ENCODE measurements around the gene MAGI1.

GRCh38 chr3:65356309-65357371 lies 668.8 kb upstream of the ADAMTS9 start:
- RRBS, result 89% methylated on average over 29 of the region's 77 CpGs

DNA sequence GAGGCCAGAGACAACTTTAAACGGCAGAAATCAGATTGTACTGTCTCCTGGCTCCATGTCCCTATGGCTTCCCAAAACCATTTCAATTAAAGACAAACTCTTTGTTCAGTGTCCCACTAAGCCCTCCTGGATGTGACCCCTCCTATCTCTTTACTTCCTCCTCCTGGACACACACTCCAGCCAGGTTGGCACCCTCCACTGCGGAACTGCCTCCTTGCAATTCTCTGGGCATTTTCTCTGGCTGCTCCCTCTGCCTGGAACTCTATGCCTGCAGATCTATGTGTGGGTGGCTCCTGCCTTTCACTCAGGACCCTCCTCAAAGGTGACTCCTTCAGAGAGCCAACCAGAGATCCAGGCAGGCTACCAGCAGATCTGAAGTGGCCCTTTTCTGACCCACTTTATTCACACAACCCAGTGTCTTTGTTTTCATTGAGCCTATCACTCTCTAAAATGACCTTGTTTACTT lies 626.7 kb downstream of the MAGI1 start:
- RRBS, result no CpG with 5 or more reads among the region's 2 CpGs

- RRBS, result no CpG with 5 or more reads among the region's 10 CpGs
Observed at GRCh38 chr3:65556861-65557818, 481.6 kb downstream of the MAGI1 start.

- RRBS, result no CpG with 5 or more reads among the region's 5 CpGs
Observed at GRCh38 chr3:65810969-65811668, 227.6 kb downstream of the MAGI1 start.

- RRBS, result no CpG with 5 or more reads among the region's 3 CpGs
Observed at GRCh38 chr3:65883518-65884165, 155.1 kb downstream of the MAGI1 start.

DNA sequence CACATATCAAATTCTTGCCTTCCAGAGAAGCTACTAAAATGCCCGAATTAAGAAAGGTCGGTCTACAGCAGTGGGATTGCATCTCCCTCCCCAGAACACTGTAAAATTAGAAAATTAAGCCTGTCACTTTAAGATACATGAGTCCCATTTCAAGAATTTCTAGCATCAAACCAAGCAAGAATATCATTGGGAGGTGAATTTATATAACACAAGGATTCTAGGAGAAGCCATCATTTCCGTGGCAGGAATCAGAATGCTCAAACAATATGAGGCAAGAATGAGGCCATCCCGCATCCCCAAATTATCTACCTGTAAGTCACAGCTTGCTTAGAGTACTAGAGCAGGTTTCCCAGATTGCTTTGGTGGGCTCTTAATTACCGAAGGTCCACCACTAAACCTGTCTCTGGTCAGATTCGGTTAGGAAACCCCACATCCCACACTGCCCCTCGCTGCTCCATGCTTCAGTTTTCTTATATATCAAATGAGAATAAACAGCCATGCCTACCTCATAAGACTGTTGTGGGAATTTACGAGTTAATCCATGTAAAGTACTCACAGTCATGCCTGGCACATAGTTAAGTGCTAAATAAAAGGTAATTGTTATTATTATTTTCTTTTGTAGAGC lies 114.3 kb downstream of the MAGI1 start:
- RRBS, result no CpG with 5 or more reads among the region's 8 CpGs

DNA sequence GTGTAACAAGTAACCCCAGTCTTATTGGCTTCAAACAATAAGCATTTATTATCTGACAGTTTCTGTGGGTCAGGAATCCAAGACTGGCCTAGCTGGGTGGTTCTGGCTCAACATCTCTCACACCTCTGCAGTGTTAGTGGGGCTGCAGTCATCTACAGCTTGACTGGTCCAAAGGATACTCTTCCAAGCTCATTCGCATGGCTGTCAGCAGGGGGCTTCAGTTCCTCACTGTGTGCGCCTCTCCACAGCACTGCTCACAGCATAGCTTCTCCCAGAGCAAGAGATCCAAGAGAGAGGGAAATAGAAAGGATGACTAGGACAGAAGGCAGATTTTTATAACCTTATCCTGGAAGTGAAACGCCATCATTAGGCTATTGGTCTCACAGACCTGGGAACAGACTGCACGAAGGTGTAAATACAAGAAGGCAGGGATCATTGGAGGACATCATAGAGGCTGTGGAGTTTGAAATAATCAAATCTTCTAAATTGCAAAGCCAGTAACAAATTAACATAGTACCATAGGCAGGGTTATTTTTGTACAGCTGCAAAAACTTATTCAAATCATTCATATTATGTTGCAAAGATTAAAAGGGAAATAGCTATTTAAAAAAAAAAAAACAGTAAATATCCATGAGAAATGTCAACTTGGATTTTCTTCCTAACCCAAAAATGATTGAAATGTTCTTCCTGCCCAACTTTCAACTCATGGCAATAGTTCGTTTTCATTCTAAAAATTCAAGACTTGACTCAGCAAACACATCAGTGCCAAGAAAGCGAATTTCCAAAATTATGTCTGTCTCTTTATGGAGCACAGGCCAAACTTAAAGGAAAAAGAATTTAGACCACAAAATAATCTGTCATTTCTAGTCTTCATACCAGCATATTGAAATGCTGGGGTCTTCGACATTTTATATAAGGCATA lies 64.0 kb downstream of the MAGI1 start:
- RRBS, result no CpG with 5 or more reads among the region's 7 CpGs

- RRBS, result no CpG with 5 or more reads among the region's 10 CpGs
Observed at GRCh38 chr3:65977528-65978457, 60.9 kb downstream of the MAGI1 start.

DNA sequence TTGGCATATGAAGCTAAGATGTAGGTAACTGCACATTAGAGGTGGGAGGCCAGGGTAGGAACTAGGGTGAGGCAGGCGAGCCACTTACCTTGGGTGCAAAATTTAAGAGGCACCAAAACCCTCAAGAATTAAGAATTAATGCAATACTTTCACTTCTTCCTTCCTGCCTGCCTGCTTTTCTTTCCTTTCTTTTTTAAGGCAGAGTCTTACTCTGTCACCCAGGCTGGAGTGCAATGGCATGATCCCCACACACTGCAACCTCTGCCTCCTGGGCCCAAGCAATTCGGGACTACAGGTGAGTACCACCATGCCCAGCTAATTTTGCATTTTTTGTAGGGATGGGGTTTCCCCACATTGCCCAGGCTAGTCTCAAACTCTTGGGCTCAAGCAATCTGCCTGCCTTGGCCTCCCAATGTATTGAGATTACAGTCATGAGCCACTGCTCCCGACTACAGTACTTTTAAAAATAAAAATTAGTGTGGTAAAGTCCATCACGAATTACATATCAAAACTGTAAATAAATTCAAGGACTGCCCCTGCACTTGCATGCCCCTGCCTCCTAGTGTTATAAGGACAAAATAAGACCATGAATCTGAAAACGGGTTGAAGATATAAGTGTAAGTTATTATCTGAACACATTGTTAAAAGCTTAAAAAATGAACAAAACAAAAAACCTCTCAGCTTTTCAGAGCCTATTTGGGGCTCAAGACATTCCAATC lies 51.1 kb downstream of the MAGI1 start:
- RRBS, result no CpG with 5 or more reads among the region's 5 CpGs

DNA sequence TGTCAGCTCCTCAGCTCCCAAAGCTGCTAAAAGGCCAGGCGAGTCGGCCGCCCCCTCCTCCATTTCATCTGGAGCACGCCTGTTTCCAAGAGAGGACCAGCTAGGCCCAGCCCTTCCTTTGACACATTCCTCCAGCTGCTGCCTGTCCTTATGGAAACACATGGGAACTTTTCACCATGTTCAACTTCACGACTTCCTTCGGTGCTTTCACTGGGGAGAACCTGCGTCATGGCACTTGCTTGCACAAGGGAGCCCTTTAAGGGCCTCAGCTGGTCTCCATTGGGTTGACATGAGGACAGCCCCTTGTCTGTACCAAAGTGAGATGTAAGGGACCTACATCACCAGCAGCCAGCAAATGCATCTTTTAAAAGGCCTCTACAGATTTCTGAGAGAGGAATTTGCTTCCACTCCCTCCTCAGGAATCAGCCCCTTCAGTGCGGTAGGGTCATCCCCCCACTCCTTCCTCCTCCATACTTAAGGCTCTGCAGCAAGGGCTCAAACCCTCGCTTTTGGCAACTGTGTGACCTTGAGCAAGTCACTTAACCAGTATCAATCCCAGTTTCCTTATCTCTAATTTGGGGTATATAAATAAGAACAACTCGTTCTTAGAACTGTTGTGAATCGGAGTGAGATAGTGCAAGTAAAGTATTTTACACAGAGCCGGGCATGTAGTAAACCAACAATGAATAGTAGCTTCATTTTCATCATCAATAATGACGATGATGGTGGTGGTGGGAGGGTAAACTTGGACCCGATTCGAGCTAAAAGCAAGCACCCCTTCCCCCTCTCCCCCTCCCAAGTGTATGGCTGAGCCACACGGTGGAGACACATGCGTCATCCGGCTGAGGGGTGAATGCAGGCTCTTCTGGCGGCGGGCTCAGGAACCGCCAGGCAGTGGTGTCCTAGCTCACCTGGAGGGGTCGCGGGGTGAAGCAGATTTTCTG lies 1.8 kb downstream of the MAGI1 start:
- RRBS, result no CpG with 5 or more reads among the region's 23 CpGs

- RRBS, result 1% methylated on average over 27 of the region's 65 CpGs
Observed at GRCh38 chr3:66038264-66039151, at the start of gene MAGI1. MAGI1 (minus strand) TSS chr3:66038918.

- RRBS, result 1% methylated on average over 15 of the region's 29 CpGs
Observed at GRCh38 chr3:66039502-66040073, 870 bp upstream of the MAGI1 start.

- RRBS, result no CpG with 5 or more reads among the region's 25 CpGs
Observed at GRCh38 chr3:66153854-66154890, 66.6 kb upstream of the SLC25A26 start.

DNA sequence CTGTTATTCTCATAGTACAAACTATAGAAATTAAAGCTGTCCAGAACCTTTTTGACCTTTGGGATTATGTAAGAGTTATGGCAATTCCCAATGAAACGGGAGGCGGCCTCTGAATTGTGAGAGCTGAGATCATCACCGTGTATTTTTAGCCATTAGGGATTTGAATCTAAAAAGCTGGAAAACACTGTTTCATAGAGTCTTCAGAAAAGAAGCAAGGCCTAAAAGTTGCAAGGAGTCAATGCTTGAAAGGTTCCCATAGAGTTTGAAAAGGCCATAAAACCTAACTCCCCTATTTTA lies 38.5 kb upstream of the SLC25A26 start:
- RRBS, result no CpG with 5 or more reads among the region's 3 CpGs

DNA sequence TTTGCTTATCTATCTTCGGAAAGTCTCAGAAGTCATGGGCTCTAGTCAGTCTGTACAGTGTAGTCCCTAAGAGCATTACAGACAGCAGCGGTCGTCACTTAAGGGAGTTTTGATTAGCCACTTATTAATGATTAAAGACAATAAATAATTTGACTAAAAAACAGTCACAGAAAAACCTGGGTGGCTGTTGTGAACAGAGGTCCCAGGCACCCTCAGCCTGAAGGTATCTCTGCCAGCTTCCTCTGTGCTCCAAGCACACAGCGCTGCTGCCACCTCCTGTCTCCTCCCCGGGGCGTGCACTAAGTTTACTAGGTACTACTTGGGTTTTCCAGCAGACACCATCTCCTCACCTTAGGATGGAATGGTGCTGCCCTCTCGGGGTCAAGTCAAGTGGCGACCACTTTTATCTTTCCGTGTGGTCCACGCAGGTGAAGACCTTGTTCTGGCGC lies 128.2 kb downstream of the LRIG1 start:
- RRBS, result no CpG with 5 or more reads among the region's 11 CpGs

DNA sequence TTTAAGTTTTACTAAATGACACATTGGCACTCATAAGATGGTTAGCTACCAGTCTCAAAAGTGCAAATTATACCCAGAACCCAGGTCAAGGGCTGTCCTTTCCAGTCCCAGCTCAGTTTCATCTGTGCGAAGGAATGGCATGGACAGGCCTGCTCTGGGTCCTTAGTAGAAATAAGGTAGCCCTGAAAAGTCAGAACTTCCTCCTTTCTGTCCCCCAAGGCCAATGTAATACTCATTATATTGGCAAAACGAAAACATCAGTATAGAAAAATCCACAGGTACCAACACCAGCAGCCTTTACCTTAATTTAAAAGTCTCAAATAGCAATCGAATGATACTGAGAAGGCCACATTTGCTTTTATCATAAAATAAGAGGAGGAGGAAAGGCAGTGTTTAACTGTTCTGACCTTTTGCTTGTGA lies 121.7 kb downstream of the LRIG1 start:
- RRBS, result no CpG with 5 or more reads among the region's 3 CpGs

GRCh38 chr3:66431335-66432167 lies 69.3 kb downstream of the LRIG1 start:
- RRBS, result no CpG with 5 or more reads among the region's 11 CpGs

DNA sequence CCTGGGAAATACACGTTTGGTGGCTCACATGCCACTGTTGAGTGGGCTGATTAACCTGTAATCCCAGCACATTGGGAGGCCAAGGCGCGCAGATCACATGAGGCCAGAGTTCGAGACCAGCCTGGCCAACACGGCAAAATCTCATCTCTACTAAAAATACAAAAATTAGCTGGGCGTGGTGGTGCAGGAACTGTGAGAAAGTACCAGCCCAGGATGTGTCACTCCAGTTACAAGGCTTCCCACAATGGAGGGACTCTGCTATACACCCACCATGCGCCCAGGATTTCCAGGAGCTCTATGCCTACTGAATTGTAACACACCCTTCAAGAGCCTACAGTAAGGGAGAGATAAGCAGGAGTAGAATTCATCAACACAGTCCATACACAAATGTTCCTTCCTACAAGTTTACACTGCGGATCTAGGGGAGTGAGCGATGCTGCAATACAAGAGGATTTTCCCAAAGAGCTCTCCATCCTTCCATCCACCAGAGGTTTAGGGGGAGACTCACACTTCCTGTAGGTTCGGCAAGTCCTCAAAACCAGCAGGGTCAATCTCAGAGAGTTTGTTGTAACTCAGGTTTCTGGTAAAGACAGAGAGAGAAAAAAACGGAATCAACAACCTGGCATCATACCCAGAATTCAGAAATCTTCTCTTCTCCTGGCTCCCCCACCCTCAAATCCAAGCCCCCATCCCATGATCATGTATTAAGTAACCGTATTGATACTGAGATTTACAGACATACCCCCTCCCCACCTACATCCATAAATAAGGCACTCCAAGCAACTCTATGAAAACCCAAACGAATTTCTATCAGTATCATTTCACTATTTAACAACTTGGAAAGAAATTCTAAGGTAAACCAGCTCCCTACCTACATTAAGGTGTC lies 38.6 kb downstream of the LRIG1 start:
- RRBS, result no CpG with 5 or more reads among the region's 13 CpGs

GRCh38 chr3:66480514-66481403 lies 20.1 kb downstream of the LRIG1 start:
- RRBS, result no CpG with 5 or more reads among the region's 7 CpGs

GRCh38 chr3:66481810-66482631 lies 18.8 kb downstream of the LRIG1 start:
- RRBS, result no CpG with 5 or more reads among the region's 9 CpGs